GM19240 (cell line): Measurements from ENCODE around the genes MAGEA9, HSFX4, PNMA6F, ZNF275 and TREX2.

GRCh38 chrX:149781606-149781989, at the start of gene MAGEA9:
TSS of gene MAGEA9 (plus strand) at chrX:149781930.
- RRBS: no CpG with 5 or more reads among the region's 11 CpGs

DNA sequence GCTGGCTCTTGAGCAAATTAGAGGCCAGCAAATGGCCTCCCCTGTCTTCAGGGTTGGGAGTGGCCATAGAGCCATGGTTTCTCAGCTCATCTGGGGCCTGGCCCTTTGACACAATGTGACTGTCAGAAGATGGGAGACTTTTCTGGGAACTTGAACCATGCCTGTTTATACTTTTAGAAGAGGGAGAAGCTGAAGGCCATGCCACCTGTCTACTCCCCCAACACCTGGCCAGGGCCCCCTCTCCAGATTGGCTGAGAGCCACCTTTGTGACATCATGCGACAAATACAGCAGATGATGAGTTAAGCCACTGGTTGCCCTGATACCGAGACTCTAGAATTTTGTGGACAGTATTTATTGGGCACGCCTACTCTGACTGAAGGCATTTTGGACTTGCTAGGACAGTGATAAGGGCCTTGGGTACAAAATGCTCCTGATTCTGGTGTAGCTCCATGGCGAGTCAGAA, at the start of gene HSFX4:
TSS of gene HSFX4 (plus strand) at position 379 of the 464 bp plus-strand sequence.
- RRBS: no CpG with 5 or more reads among the region's 4 CpGs

DNA sequence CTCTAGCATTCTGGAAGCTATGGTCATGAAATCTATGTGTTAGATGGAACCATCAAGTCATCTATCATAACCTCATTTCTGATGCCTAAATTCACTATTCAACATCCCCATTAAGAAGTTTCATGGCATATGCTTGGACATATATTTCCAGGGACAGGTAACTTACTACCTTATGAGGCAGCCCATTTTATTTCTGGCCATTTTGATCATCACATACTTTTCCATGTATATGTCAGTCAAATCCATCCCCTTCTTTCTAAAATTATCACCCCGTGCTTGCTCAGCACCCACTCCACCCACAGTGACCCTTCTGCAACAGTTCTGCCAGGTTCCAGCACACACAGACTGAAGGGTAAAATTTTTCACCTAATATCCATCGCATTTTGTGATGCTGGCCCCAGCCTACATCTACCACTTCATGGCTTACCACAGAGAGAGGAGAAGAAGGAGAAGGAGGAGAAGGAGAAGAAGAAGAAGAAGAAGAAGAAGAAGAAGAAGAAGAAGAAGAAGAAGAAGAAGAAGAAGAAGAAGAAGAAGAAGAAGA, 34.7 kb downstream of the MAMLD1 start:
- RRBS: no CpG with 5 or more reads among the region's 2 CpGs

- RRBS: 93% methylated on average over 1 of the region's 6 CpGs
These were observed 59.5 kb upstream of the MTM1 start for GRCh38 chrX:150508920-150509403.

GRCh38 chrX:150570606-150571007, 2.2 kb downstream of the MTM1 start:
- RRBS: no CpG with 5 or more reads among the region's 2 CpGs

- RRBS: no CpG with 5 or more reads among the region's 1 CpG
These were observed 5.8 kb downstream of the MTMR1 start for GRCh38 chrX:150699084-150699327.

- RRBS: 83% methylated on average over 5 of the region's 11 CpGs
These were observed 15.4 kb upstream of the HMGB3 start for GRCh38 chrX:150967696-150968211.

DNA sequence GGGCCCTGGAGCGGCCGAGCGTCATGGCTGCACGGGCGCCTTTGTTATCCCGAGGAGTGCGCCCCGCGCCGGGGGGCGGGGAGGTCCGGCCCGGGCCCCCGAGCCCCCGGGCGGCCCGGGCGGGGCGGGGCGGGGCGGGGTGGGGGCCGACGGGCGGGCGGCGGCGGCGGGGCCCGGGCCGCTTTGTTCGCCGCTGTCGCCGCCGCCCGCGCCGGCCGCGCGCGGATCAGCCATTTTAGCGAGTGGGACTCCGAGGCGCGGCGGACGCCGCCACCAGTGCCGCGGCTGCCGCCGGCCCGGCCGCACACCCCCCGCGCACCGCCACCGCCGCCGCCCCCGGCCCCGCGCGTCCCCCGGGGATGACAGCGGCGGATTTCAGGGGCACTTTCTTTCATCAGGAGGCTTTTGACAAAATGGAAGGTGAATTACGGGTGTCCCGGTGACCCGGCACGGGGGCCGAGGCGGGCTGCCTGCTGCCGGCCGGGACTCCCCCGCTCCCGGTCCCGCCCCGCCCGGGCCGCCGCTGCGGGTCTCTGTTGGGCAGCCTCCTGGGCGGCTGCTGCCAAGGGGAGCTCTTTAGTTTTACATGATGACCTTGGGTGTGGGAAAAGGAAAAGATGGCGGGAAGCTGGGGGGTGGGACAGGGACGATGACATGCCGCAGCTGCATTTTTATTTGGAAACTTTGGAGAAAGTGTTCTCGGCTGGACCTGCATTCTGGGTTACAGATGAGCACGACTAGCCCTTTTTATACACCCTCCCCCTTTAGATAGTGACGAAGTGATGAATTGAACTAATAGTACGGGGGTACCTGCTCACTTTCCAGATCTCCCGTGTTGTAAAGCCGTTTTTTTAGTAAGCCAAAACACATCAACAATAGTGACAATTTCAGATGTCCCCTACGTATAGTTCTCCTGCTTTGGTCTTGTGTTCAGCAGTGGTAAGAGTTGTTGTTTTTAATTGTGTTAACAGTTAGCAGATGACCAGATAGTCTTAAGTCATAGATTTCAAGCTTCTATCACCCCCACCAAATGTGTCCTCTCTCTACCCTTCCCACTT, 1.4 kb downstream of the HMGB3 start:
- RRBS: 28% methylated on average over 40 of the region's 95 CpGs

GRCh38 chrX:151082300-151082910, 94.0 kb upstream of the GPR50 start:
- RRBS: no CpG with 5 or more reads among the region's 35 CpGs

DNA sequence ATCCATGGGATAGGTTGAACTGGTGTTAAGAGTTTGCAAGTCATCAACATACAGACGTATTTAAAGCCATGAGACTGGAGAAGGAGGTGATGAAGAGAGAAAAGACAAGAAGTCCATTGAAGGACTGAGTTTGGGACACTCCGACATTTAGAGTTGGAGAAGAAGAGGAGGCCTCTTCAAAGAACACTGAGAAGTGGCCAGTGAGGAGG, 119 bp upstream of the CNGA2 start:
- RRBS: no CpG with 5 or more reads among the region's 2 CpGs

- RRBS: no CpG with 5 or more reads among the region's 4 CpGs
These were observed 9.4 kb upstream of the MAGEA4 start for GRCh38 chrX:151903235-151903701.

- RRBS: no CpG with 5 or more reads among the region's 7 CpGs
These were observed 4.4 kb downstream of the GABRE start for GRCh38 chrX:151970048-151970542.

GRCh38 chrX:152914887-152916106, 17.4 kb downstream of the ZNF185 start:
- RRBS: no CpG with 5 or more reads among the region's 22 CpGs

DNA sequence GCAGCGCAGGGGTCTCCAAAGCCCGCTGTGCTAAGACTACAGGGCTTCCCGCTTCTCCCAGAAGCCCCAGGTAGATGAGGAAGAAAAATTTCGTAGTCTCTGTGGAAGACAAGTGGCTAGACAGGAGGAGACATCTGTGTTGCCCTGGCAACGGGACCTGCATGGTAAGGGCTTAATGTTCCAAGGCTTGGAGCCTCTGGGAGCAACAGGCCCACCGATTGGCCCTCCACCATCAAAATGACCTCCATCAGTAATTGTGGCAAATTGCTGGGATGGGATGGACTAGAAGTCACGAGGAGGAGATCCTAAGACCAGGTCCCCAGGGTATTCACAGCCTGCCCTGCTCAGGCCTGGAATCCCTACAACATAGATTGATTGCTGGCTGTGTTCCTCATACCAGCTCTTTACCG, at the start of gene PNMA6F:
TSS of gene PNMA6F (minus strand) at position 79 of the 410 bp plus-strand sequence.
- RRBS: no CpG with 5 or more reads among the region's 8 CpGs

DNA sequence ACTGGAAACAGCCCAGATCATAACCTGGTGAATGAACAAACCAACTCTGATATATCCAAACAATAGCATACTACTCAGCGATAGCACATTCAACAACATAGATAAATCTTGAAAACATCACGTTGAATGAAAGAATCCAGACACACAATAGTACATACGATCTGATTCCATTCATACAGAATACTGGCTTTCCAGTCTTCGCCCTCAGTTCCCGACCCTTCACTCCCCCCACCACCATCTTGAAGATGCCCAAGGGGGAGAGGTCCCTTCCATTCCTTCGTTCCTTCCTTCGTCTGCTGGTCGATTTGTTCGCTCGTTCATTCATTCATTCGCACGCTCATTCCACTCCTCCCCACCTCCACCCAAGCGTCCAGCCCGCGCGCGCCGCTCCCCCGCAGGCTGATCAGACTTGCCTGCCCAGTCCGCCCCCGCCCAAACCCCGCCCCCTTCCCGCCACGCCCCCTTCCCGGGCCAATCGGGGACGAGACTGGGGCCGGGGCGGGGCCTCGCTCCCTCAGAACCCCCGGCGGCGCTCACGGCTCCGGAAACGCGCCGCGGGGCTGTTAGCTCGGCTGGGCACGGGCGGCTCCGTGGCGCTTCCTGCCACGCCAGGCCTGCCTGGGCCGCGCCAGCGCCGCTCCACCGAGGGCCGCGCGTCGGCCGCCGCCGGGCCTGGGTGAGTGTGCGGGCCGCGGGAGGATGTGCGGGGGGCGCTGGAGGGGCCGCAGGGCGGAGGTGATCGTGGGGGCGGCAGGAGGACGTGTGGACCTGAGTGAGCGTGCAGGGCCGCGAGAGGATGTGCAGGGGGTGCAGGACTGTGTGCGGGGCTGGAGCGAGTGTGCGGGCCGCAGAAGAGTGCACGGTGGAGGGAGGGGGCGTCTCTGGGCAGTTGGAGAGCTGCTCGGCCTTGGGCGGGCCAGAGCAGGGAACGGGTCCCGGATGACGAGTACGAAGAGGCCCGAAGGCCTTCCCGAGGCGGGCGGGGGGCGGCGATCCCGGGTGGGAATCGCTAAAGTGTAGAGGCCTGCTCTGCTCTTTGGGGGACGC, at the start of gene ZNF275:
TSS of gene ZNF275 (plus strand) at position 544 of the 1,047 bp plus-strand sequence.
- RRBS: 42% methylated on average over 10 of the region's 91 CpGs

DNA sequence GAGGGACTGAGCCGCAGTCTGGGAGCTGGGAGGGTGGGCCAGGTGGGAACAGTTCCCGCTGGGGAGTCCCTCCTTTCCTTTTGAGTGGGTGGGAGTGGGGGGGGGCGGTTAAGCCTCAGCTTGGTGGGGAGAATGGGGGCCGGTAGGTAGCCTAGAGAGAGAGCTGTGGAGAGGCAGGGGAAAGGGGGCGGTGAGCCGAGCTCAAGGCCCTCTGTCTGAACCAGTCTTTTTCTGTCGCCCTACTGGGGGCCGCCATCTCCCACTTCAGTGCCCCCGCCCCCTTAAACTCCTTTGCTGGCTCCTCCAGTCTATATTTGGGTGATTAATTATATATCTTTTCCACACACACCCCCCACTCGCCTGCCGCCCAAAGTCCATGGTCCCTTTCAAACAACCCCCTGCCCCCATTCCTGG, 830 bp downstream of the ZNF275 start:
- RRBS: no CpG with 5 or more reads among the region's 11 CpGs

DNA sequence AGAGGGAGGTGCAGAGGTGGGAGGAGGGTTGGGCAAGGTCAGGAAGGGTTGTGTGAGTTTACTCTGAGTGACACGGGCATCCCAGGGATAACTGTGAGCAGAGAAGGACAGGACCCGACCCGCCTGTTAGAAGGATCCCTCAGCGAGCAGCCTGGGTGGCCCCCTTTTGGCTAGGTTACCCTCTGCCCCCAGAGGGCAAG, 1.3 kb downstream of the ZFP92 start:
- RRBS: no CpG with 5 or more reads among the region's 4 CpGs

DNA sequence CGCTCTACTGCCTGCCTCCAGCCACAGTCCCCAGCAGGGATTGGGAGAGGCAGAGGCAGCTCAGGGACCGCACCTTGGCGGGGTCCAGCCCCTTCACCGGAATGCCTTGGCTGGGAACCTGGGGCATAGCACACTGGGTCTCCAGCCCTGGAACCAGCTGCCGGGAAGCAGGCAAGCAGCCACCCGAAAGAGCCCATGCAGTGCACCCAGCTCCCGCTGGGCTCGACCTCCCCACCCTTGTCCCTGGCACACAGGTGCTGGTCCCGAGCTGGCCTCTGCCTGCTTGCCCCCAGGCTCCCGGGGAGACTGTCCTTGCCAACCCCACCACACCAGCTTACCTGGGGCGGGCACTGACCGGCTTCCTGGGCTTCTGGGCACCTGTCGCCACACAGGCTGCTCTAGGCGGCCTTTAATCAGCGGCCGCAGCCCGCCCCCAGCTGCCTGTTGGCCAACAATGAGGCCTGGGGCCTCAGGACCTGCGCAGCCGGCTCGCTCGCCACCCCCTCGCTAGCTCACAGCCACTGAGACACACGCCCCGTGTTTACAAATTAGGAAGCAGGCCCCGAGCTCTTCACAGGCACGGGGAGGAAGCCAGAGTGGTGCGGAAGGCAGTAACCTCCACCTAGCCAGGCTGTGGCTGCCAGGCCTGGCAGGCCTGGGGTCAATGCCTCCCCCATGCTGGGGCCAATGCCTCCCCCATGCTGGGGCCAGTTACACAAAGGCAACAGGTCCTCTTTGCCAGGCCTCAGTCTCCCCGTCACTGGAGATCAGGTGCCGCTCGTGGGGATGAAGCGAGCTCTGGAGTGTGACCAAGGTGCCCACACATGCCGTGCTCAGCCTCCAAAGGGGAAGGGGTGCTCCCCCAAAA, at the start of gene TREX2:
TSS of gene TREX2 (minus strand) at position 386 of the 868 bp plus-strand sequence.
- RRBS: 81% methylated on average over 5 of the region's 32 CpGs

DNA sequence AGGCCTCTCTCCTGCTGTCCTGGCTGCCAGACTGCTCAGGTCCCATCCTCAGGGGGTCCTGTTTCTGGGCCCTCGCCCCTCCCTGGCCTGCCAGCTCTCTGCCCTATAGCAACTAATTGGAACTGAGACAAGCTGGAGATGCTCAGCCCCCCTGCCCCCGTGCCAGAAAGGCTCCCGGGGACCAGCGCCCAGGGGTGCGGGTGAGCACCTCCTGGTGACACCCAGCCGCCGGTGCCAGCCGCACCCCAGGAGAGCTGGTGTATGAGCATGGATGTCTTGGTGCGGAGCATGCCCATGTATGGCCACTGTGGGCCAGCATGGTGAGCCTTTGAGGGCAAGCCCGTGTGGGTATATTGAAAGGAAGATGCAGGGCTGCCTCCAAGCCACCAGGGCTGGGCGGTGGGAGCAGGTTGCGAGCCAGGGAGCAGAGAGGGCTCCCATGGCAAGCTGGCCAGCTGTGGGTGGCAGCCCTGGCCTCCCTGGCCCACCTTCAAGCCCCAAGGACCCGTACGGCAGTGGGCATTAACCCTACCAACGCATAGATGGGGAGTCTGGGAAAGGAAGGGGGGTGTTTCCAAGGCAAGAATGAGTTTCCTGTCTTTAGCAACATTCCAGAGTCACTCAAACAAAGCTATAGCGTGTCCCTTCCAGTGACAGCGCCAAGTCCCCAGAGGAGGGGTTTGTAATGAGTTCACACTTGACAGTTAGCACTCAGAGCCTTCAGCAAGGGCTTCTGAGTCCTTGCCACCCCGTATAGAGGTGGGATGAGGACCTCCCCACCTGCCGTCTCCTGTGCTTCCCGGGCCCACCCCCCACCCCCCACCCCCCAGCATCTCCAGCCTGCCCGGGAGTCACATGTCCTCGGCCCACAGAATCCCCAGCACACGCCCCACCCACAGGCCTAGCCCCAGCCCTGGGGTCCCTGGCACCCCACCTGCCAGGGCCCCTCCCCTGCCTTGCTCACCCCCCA, 1.6 kb downstream of the BGN start:
- RRBS: 92% methylated on average over 5 of the region's 23 CpGs